Mesenchymal stem cell of adipose (primary cell): Measurements from ENCODE around the gene NLRX1.

DNA sequence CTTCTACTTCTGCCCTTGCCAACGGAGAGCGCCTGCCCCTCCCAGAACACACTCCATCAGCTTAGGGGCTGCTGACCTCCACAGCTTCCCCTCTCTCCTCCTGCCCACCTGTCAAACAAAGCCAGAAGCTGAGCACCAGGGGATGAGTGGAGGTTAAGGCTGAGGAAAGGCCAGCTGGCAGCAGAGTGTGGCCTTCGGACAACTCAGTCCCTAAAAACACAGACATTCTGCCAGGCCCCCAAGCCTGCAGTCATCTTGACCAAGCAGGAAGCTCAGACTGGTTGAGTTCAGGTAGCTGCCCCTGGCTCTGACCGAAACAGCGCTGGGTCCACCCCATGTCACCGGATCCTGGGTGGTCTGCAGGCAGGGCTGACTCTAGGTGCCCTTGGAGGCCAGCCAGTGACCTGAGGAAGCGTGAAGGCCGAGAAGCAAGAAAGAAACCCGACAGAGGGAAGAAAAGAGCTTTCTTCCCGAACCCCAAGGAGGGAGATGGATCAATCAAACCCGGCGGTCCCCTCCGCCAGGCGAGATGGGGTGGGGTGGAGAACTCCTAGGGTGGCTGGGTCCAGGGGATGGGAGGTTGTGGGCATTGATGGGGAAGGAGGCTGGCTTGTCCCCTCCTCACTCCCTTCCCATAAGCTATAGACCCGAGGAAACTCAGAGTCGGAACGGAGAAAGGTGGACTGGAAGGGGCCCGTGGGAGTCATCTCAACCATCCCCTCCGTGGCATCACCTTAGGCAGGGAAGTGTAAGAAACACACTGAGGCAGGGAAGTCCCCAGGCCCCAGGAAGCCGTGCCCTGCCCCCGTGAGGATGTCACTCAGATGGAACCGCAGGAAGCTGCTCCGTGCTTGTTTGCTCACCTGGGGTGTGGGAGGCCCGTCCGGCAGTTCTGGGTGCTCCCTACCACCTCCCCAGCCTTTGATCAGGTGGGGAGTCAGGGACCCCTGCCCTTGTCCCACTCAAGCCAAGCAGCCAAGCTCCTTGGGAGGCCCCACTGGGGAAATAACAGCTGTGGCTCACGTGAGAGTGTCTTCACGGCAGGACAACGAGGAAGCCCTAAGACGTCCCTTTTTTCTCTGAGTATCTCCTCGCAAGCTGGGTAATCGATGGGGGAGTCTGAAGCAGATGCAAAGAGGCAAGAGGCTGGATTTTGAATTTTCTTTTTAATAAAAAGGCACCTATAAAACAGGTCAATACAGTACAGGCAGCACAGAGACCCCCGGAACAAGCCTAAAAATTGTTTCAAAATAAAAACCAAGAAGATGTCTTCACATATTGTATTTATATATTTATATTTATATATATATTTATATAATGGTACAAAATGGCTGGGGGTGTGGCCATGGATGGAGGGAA lies 11.8 kb downstream of the CXCR5 start:
- CAGE, long polyA plus RNA, result no peak

GRCh38 chr11:118897065-118897455 lies 13.4 kb downstream of the CXCR5 start:
- CAGE, long polyA plus RNA, result no peak

DNA sequence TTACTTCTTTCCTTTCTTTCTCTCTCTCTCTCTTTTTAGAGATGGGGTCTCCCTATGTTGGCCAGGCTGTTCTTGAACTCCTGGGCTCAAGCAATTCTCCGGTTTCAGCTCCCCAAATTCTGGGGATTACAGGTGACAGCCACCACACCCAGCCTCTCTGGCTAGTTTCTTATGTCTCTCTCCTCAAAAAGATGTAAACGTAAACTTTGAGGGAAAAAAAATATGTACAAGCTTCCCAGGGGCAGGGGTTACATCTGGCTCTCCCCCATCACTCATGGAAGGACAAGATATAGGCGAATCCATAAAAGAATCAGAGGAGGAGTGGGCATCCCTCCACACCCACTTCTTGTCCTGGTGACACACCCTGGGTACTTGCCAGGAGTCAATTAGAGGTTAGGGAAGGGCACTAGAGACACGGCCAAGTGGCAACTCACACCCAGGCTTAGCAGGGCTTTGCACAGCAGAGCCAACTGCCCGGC lies 19.0 kb downstream of the BCL9L start:
- CAGE, long polyA plus RNA, result no peak

DNA sequence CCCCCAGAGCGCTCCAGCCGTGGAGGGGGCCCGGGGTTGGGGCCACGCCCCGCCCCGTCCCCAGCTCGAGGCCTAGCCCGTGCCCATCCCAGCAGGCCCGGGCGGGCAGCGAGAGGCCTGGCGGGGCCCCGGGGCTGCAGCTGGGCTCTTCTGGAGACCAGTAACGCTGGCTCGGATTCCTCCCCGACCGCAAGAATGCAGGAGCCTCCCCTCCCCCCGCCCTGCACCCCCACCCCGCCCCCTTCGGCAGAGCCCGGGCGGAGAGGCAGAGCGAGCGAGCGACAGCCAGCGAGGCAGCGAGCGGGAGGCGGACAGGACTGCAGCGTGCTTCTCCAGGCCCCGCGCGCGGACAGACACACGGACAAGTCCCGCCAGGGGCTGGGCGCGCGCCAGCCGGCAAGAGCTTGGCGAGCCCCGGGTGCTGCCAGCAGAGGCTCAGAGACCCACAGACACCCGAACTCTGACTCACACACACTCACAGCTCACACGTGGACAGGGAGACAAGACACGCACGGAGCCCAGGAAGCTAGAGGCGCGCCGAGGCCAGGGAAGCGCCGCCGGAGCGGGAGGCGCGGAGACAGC lies 15.2 kb downstream of the BCL9L start:
- CAGE, long polyA plus RNA, result no peak

GRCh38 chr11:118923016-118923300 lies 2.8 kb downstream of the BCL9L start:
- CAGE, long polyA plus RNA, result no peak

DNA sequence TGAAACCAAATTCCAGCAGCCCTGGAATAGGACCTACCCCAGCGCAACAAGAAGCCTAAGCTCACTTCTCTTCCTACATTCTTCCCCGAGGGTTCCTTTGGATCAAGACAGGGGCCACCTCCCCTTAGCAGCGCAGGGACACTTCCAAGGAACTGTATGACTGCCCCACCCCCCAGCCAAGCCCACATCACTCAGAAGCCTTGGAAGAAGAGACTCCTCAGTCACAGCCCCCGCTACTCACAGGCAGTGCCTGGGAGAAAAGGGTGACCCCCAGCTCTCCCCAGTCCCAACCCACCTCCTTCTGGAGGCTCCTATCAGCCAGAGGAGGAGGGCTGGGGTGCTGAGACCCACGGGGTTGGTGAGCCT lies 1.2 kb downstream of the BCL9L start:
- CAGE, long polyA plus RNA, result no peak

- CAGE, long polyA plus RNA, result no peak
These were observed 622 bp downstream of the BCL9L start for GRCh38 chr11:118924900-118925708.

GRCh38 chr11:118929503-118930090 lies 3.9 kb upstream of the BCL9L start:
- CAGE, long polyA plus RNA, result no peak

DNA sequence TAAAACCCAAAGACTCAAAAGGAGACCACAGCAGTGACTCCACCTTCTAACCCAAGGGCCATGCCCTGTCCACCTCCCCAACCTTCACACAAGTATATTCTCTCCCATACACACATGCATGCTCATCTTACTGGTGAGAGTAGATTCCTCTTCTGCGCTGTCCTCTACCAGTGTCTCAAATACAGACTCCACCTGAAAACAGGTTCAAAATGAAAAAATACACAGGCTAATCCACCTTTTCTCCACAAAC lies 7.4 kb downstream of the HYOU1 start:
- CAGE, long polyA plus RNA, result no peak

DNA sequence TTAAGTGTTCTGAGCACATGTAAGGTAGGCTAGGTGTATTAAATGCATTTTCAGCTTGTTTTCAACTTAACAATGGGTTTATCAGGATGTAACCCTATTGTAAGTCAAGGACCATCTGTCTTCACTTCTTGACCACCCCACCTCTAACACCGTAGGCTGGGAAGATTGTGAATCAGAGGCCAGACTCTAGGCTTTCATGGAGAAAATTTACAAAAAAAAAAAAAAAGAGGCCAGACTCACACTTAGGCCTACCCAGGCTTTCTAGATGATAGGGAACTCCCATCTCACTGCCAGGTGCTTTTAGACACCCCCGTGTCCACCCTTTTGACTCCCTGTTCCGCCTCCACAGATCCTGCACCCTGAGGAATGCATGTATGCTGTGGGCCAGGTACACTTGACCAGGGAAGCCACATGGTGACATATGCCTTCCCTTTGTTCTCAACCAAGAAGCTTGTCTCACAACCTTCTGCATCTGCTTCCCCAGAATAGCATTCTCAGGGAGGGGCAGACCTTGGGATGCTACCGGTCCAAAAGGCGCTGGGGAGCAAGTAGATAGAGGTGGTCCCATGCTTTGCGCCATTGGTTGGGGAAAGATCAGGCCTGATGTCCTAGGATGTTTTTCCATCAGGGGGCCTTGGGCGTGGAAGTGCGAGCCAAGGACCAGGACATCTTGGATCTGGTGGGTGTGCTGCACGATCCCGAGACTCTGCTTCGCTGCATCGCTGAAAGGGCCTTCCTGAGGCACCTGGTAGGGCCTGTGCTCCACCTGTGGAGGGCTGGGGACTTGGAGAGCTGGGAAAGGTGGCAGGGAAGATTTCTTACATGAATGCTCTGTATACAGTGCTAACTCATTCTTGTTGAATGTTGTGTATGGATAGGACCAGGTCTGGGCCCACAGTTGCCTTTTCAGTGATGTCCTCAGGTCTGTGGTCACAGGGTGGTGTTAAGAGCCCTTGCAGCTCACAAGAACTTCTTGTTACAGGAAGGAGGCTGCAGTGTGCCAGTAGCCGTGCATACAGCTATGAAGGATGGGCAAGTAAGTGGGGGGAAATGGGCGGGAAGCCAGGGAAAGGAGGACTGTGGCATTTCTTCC lies 3.1 kb downstream of the H2AX start:
- CAGE, long polyA plus RNA, result no peak

- CAGE, long polyA plus RNA, result no peak
These were observed 6.3 kb downstream of the C2CD2L start for GRCh38 chr11:119113289-119114058.

GRCh38 chr11:119168445-119169302 lies at the start of gene NLRX1:
Gene NLRX1 (plus strand): TSS chr11:119168725.
- CAGE, long polyA plus RNA, result no peak

- CAGE, long polyA plus RNA, result no peak
These were observed 7.0 kb downstream of the NLRX1 start for GRCh38 chr11:119175483-119175979.

DNA sequence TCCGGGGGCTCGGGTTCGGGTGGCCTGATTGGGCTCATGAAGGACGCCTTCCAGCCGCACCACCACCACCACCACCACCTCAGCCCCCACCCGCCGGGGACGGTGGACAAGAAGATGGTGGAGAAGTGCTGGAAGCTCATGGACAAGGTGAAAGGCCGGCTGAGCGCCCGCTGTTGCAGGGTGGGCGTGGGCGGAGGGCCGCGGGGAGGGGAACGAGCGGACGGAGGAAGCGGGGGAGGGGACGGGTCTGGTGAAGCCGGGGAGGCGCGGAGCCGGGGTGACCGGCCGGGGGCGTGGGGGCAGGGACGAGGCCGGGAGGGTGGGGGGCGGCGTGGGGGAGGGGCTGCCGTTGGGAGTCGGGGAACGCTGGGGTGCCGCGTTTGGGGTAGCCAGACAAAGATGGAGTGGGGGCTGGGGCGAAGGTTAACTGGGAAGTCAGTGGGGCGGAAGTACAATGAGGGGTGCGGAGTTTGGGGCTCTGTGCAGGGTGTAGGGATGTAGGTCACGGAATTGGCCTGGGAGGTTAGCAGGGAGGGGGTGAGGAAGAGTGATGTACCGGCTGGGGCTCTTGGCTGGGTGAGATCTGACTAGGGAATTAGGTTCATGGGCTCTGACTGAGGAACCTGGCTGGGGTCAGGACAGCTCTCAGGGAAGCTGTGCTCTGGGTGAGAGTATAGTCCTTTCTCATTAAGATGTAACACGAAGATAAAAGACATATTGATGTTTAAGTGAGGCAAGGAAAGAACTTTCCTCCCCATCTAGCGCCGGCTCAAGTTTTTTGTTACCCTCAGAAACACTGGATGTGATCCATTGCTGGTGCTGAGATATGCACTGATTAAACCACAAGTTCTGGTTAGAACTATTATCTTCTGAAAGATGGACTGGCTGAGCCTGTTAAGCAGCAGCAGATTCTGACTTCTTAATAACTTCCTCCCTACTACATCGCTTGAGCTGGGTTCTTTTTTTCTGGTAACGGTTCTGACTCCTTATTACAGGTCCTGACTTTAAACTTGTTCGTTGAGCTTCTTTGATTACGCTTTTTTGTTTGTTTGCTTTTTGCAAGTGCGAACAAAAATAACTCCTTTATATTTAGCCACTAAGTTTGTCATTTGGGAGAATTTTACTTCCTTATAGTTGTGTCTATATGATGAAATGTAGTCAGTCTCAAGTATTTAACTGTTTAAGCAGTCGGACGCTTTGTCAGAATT lies 731 bp downstream of the CBL start:
- CAGE, long polyA plus RNA, result no peak

- CAGE, long polyA plus RNA, result no peak
These were observed 54.2 kb downstream of the MCAM start for GRCh38 chr11:119262510-119263365.

GRCh38 chr11:119307371-119308053 lies 9.4 kb downstream of the MCAM start:
- CAGE, long polyA plus RNA, result no peak

DNA sequence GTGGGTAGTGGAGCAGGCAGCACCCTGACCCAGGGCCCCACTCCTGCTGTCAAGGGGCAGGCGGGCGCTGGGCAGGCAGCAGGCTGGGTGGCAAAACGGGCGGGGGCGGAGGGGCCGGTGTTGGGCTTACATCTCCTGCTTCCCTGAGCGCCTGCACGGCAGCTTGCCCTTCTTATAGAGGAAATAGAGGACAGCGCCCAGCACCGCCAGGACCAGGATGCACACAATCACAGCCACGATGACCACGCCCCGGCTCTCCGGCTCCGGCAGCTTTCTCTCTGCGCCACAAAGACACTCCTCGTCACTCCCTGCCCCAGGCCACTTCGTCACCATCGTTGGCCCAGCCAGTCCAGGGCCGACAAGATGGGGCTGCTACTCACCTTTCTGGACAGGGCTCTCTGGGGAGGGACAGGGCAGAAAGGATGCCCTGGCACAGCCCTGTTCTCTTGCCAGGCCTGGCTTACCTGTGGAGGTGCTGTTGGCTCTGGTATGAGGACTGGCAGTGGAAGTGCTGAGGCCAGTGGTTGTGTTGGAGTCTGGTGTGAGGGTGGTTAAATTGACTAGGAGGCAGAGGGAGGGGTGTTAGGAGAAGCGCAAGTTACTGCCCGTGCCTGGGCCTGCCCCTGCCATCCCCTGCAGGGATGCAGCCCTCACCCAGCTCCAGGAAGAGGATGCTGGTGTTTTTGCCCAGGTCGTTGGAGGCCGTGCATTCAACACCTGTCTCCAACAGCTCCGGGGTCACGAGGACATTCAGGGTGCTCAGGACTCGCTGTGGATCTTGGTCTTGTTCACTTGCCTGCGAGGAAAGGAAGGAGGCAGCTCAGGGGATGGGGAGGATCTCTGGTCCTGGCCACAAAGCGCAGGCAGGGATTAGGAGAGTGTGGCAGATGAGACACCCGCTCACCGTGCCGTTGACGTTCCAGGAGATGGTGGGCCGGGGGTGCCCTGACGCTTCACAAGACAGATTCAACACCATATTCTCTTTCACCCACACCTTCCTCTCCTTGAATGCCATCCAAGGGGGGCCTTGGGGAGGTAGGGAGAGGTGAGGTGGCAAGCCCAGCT lies 6.0 kb downstream of the MCAM start:
- CAGE, long polyA plus RNA, result no peak

DNA sequence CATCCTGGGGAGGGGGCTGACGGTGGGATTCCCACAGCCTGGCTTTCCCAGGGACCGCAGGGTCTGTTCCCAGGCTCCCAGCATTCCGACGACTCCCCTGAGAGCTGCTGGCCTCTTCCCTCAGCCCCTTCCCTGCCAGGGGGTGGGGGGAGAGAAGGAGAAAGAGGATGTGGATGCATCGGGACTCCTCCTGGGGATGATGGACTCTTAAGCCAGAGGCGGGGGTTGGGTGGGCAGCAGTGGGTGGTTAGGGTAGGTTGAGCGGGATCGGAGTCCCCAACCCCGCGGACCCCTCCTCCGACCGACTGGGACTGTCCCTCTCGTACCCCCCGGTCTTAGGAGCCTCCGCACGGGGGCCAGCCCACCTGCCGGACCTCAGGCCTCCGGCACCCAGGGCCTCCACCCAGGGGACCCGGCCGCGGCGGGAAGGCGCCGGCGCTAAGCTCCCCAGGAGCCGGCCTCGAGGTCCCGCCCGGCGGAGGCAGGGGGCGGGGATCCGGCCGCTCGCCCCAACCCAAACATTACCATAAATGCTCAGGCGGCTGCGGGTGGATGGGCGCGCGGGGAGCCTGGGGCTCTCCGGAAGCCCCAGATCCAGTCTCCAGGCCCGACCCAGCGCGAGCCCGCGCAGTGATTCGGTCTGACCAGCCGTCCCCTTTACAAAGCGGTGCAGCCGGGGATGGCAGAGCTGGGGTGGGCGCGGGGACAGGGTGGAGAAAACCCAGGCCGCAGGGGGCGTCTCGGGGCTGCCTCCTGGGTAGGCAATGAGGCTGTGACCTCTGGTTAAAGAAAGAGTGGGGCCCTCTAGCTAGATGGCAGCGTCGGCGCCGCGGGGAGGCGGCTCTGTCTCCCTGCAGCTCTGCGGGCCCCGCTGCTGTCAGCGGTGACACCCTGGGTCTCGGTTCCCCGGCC lies 3.9 kb upstream of the MCAM start:
- CAGE, long polyA plus RNA, result no peak

GRCh38 chr11:119335414-119336356 lies 1.4 kb downstream of the RNF26 start:
- CAGE, long polyA plus RNA, result no peak

GRCh38 chr11:119366449-119367515 lies 14.7 kb downstream of the USP2 start:
- CAGE, long polyA plus RNA, result no peak